ENCODE data around the genes CLVS2, HDDC2, HINT3 and TRMT11.

DNA sequence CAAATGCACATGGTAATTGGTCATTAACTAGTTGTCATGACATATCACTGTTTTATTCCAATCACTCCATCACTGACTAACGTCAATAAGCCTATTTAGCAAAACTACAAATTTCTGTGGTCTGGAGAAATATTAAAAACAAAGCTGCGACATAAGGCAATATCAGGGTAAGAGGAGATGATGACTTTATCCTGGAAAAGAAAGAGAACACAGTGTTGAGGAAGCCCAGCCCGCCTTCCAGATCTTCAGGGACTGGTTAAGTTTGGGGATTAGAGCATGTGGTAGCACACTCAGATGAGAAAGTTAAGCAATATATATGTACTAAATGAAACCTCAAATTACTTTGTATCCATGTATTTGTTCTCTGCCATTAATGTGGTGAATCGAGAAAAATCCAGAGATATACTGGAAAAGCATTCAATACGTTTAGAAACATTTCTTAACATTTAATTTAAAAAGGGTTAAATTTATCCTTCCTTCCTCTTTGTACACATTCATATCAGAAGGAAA, 128.3 kb upstream of the FAM184A start:
- PRO-cap, result no peak
- RAMPAGE, long total RNA, 2 experiments, result no peak in any of the 2 experiments

DNA sequence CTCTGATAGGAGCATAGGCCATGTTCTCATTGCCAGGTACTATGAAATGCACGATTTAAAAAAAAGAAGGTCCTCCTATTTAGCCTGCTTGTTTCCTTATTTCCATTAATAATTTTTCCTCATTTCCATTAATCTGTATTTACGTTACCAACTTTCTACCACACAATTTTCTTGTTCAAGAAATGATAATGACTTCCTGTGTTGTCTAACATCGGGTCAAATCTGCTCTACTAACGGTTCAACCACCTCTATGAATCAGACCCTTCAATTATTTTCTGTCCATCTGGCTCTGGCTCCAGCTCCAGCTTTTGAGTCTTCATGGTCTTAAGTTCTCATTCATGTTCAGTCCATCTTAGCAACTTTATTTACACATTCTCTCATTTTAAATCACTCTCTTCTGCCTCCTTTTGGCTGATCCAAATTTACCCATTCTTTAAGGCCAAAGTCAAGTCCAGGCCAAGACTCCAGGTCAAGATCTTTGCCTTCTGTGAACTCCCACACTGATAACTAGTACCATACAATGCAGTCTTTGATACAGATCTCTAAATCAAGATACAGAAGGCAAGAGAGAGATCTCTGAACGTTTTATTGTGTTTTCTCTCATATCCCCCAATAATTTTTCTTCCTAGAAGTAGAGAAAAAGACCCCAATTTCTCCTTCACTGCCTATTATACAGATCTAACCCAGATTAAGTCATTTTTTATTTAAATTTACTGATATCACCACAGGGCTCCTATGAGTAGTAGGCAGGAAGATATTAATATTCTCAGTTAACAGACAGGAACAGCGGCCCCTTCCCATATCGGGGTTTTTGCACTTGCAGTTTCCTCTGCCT, 98.3 kb downstream of the MAN1A1 start:
- PRO-cap, result no peak
- RAMPAGE, long total RNA, 2 experiments, result no peak in any of the 2 experiments

- PRO-cap, result unidirectional peak, minus-strand start at chr6:121438011; bidirectional peak, plus-strand start at chr6:121438362, minus-strand start at chr6:121438253; bidirectional peak, plus-strand start at chr6:121438648, minus-strand start at chr6:121438516
- RAMPAGE, long total RNA, 2 experiments, result no peak in any of the 2 experiments
Measured at GRCh38 chr6:121437685-121438869, 2.6 kb downstream of the GJA1 start.

- PRO-cap, result no peak
- RAMPAGE, long total RNA, 2 experiments, result no peak in any of the 2 experiments
Measured at GRCh38 chr6:121522844-121523157, 87.4 kb downstream of the GJA1 start.

DNA sequence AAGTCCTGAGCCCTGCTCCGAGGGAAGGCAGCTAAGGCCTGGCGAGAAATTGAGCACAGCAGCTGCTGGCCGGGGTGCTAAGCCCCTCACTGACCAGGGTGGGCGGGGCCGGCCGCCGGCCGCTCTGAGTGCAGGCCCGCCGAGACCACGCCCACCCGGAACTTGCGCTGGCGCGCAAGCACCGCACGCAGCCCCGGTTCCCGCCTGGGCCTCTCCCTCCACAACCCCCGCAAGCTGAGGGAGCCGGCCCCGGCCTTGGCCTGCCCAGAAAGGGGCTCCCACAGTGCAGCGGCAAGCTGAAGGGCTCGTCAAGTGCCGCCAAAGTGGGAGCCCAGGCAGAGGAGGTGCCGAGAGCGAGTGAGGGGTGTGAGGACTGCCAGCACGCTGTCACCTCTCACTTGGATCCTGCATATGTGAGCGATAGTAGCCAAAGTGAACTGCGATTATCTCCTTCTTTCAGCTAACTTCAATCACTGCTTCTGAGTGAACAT, 251.2 kb downstream of the GJA1 start:
- PRO-cap, result no peak
- RAMPAGE, long total RNA, 2 experiments, result no peak in any of the 2 experiments

GRCh38 chr6:121932520-121933101, 466.8 kb upstream of the HSF2 start:
- PRO-cap, result unidirectional peak, minus-strand start at chr6:121932747
- RAMPAGE, long total RNA, 2 experiments, result no peak in any of the 2 experiments

GRCh38 chr6:122128149-122128959, 271.1 kb upstream of the HSF2 start:
- PRO-cap, result no peak
- RAMPAGE, long total RNA, 2 experiments, result no peak in any of the 2 experiments

GRCh38 chr6:122422594-122423063, 23.2 kb downstream of the HSF2 start:
- PRO-cap, result no peak
- RAMPAGE, long total RNA, 2 experiments, result no peak in any of the 2 experiments

DNA sequence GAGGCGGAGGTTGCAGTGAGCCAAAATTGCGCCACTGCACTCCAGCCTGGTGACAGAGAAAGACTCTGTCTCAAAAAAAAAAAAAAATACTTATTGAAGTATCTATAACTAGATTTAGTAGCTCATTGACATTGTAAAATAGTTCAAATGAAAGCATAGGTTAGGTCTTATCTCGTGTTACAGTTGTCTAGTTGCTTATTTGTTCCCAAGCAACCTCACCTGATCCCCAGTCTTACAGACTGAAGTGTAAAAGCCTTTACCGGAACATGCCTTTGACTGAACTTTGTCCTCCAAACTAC, 61.0 kb downstream of the PKIB start:
- PRO-cap, result no peak
- RAMPAGE, long total RNA, 2 experiments, result no peak in any of the 2 experiments

DNA sequence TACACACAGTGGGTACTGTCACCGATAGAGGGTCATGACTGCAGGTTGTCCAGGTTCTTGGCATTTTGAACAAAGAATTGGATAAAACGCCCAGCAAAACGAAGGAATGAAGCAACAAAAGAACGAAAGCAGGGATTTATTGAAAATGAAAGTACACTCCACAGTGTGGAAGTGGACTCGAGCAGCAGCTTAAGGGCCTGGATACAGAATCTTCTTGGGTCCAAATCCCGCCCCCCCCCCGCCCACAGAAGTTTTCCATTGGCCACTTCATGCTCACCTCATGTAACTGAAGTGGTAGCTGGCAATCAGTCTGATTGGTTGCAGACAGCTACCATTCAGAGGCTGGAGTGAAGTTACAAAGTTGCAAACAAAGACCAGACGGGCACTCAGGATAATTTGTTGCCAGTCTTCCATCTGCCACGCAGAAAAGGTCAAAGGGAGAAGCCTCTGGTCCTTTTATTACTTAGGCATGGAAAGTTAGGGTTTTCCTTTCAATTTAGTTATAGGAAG, 25.9 kb upstream of the FABP7 start:
- PRO-cap, result no peak
- RAMPAGE, long total RNA, 2 experiments, result no peak in any of the 2 experiments

GRCh38 chr6:122995681-122996910, at the start of gene CLVS2:
CLVS2 (plus strand) TSS chr6:122996235.
- PRO-cap, result unidirectional peak, plus-strand start at chr6:122996235
- RAMPAGE, long total RNA, 2 experiments, result no peak in any of the 2 experiments

- PRO-cap, result no peak
- RAMPAGE, long total RNA, 2 experiments, result no peak in any of the 2 experiments
Measured at GRCh38 chr6:124964622-124965195, 2.5 kb downstream of the RNF217 start.

- PRO-cap, result no peak
- RAMPAGE, long total RNA, 2 experiments, result no peak in any of the 2 experiments
Measured at GRCh38 chr6:124978725-124979471, 16.7 kb downstream of the RNF217 start.

- PRO-cap, result bidirectional peak, plus-strand start at chr6:125301786, minus-strand start at chr6:125301710; unidirectional peak, minus-strand start at chr6:125301951
- RAMPAGE, long total RNA, 2 experiments, result start-site peak on the minus strand in 2 of 2 experiments, at chr6:125301934-125302119 at its widest, 57 to 353 reads per replicate
Measured at GRCh38 chr6:125301459-125302550, at the start of gene HDDC2. HDDC2 (minus strand) TSS chr6:125301967.

DNA sequence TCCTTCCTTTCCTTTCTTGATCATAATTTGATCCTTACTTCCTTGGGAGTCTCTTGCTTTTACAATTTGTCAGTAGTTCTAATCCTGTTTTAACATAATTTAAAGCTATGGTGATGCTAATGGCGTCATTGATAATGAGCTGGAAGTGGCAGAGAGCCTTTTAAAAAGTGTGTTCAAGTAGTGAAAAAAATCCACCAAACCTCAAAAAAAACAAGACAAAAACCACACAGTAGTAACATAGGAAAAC, 128.7 kb upstream of the HDDC2 start:
- PRO-cap, result no peak
- RAMPAGE, long total RNA, 2 experiments, result no peak in any of the 2 experiments

GRCh38 chr6:125600302-125600653, 149.2 kb upstream of the HEY2 start:
- PRO-cap, result no peak
- RAMPAGE, long total RNA, 2 experiments, result no peak in any of the 2 experiments

DNA sequence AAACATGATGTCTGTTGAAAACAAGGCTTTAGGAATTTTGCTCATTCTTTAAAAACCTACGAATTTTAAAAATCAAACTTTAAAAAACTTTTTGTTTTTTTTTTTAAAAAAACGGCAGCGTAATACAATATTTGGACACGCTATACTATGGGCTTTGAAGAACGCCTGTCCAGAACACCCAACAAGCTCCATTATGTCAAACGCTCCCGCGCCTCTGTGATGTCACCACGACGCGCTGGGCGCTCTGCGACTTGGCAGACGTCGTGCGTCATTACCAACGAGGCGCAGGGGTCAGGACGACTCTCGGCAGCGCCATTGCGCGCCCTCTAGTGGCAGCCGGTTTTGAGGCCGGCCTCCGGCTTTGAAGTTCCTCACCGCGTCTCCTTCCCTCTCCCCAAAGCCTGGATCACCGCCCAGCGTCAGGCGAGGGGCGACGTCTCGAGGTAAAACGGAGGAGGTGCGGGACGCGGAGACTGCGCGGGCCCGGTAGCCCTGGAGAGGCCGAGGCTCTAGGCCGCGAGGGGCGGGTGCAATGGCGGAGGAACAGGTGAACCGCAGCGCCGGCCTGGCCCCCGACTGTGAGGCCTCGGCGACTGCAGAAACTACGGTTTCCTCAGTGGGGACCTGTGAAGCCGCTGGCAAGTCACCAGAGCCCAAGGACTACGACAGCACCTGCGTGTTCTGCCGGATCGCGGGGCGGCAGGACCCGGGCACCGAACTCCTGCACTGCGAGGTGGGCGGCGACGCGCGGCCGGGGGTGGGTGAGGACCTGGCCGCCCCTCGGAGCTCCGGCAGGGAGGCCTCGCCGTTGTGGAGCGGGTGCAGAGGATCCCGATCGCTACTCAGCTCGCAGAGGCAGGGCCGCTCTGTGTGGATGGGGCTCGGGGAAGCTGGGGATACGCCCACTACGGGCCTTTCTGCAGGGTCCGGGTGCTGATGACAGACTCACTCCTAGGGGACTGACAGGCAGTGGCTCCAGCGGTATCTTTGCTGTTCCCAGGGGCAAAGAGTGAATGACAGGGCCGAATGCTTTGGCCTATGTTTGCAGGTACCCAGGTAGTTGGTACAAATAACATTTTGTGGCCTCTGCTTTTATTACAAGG, at the start of gene HINT3:
TSS of gene HINT3 (plus strand) at position 325 of the 1,103 bp plus-strand sequence.
- PRO-cap, result bidirectional peak, plus-strand start at position 335 of the sequence, minus-strand start at position 218 of the sequence
- RAMPAGE, long total RNA, 2 experiments, result start-site peak on the plus strand in 2 of 2 experiments, centred at positions 335 to 343 of the sequence, 268 to 274 reads per replicate

DNA sequence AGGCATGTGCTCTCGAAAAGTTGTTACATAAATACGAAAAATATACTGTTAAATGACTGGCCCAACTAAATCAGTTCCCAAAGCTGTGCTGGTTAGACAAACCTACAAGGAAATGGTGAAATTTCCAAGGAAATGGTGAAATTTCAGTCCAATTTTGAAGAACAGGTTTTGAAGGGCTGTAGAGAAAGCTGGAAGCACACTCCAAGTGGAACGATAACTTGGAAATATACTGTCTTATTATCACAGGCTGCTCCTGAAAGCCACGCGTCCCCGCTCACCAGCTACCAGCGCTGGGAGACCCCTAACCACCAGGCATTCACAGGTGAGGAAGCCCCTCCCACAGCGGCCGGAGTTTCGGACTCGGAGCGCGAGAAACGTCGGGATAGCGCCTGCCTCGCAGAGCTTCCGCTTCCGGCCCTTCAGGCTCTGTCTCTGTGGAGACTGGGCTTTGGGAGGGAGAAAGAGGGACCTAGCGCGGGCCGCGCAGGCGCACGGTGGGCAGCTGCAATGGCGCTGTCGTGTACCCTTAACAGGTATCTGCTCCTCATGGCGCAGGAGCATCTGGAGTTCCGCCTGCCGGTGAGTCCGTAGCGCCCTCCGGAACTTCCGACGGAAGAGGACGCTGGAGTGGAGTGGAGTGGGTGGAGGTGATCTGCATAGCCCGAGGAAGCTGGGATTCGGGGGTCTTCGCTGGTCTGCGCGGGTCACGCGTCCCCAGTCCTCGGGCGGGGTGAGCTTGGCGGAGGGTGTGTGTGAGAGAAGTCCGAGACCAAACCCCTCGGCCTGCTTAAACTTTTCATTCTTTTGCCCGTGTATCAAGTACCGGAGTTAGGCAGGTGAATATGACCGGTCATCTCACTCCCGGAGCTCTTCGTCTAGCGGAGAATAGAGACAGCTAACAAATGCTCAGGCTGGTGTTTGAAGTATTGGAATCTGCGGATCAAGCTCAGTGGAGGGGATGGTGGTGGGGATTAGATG, at the start of gene TRMT11:
TSS of gene TRMT11 (plus strand) at position 497 of the 978 bp plus-strand sequence.
- PRO-cap, result bidirectional peak, plus-strand start at position 422 of the sequence, minus-strand start at position 434 of the sequence
- RAMPAGE, long total RNA, 2 experiments, result start-site peak on the plus strand in 2 of 2 experiments, centred at positions 412 to 640 of the sequence, 21 to 49 reads per replicate

DNA sequence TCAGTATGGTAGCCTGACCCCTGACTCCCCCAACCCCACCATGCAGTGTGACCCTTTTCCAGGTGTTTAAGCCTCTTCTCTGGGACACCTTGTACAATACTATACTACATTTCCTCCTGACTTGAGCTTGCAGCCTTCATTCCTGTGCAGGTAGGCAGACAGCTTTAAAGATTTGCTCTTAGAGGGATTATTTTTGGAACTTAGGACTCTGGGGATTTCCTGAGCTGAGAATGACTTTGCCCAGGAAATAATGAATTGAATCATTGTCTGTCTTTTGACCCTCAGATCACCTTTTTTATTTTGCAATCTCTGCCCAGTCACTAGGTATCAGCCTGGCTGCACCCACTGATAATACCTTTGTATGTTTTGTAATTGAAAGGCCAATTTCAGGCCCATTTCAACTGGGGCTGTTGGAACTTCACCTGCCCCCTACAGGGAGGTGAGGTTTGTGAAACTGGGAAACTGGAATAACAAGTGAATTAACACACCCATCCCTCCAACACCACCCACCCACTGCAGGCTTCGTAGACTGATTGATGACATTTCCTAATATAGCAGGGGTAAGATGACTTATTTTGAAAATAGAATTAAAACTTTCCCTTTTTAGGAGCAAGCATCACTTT, 157.2 kb upstream of the CENPW start:
- PRO-cap, result no peak
- RAMPAGE, long total RNA, 2 experiments, result no peak in any of the 2 experiments

- PRO-cap, result unidirectional peak, minus-strand start at chr6:127121532
- RAMPAGE, long total RNA, 2 experiments, result no peak in any of the 2 experiments
Measured at GRCh38 chr6:127121239-127121874, 2.9 kb downstream of the RSPO3 start.